Mesangial cell (primary cell): ENCODE results near the gene SLK.

DNA sequence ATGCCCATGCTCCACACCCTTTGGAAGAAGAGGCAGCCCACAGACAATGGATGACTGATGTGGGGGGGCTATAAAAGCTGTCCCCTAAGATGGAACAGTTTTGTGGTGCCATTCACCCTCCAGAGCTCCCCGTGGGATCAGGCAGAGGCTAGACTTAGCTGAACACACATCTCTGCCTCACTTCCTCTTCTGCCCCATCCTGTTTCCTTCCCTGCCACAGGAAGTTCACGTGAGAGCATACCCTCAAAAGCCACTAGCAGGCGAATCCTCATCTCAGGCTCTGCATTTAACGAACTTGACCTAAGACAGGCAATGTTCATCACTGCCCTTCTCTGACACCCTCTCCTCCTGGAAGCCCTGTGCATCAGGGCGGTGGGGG, 91.6 kb downstream of the SH3PXD2A start:
- RAMPAGE, long total RNA: no peak

- RAMPAGE, long total RNA: no peak
Observed at GRCh38 chr10:103834885-103835549, 20.4 kb downstream of the SH3PXD2A start.

DNA sequence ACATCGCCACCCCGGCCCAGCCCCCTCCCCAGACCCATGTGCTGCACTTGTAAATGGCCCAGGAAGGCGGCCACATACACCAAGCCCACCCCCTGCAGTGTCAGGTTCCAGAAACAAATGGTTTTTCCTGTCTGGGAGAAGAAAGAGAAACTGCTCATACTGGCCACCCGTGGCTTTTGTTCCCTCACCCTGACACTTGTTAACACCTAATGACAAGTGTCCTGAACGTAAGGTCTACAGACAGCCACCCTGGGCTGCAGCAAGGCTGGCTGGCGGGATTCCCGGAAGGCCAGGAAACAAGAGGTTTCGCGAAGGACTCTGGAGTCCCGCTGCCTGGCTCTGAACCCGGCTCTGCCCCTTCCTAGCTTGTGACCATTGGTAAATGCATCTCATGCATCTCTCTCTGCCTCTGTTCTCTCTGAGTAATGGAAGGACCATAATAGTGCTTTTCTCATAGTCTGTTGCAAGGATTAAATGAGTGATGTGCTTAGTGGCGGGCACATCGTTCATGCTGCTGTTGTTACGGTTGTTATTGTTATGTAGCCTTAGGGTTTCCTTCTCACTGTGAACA, 15.0 kb downstream of the SH3PXD2A start:
- RAMPAGE, long total RNA: no peak

DNA sequence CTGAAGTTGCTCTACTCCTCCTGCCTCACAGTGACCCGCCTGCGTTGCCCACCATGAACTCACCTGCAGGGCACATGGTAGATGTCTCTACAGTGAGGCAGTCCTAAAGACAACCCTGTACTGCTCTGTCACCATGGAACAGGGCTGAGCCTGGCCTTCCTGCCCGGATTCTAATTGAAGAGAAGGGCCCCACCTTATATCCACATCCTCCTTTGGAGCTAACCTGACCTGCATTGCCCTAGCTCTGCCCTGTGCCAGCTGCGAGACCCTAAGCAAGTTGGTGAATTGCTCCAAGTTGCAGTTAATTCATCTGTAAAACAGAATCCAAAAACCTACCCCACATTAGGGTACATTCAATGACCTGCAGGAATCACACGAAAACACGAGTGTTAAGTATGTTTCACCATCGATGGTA, 4.0 kb downstream of the SH3PXD2A start:
- RAMPAGE, long total RNA: no peak

GRCh38 chr10:103894241-103894935, 23.6 kb downstream of the STN1 start:
- RAMPAGE, long total RNA: no peak

- RAMPAGE, long total RNA: no peak
Observed at GRCh38 chr10:103967075-103968151, at the start of gene SLK. SLK (plus strand) TSS chr10:103967140.

DNA sequence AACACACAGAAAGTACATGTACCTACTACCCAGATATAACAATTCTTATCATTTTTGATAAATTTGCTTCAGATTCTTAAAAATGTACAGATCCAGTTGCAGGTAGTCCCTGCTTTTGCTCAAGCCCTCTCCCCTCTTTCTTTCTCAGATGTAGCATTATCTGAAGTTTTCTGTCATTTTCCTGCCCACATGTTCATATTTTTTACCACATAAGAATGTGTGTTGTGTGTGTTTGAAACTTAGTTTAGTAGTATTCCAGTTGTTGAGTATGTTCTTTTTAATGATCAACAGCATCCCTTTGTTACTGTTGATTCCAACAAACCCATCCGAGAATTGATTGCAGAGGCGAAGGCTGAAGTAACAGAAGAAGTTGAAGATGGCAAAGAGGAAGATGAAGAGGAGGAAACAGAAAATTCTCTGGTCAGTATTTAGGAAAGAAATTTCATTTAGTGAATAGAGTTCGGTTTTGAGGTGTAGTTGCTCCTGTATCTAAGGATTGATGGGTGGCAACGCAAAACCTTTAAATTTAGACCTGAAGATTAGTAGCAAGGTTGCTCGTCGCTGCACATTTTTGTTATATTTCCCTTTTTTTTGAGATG, 34.3 kb downstream of the SLK start:
- RAMPAGE, long total RNA: no peak

GRCh38 chr10:104008096-104008634, 41.2 kb downstream of the SLK start:
- RAMPAGE, long total RNA: no peak

DNA sequence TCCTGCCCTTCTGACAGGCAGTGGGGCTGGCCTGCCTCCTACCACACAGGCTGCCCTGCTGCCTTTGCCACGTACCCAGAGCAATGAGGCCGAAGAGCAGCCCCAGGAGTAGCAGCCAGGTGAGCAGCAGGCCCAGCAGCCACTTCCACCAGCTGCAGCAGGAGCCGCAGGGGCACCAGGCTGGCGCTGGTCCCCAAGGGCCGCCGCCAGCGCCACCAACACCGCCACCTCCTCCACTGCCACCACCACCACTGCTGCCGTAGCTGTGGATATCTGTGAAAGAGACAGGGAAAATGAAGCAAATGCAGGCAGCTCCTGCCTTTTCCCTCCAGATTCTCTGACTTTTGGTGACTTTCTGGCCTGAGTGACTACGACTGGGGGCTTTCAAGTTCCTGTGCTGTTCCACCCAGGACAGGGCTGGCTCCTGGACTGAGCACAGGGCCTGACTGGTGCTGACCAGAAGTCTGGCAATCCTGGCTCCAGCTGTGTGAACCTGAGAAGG, 28.7 kb downstream of the COL17A1 start:
- RAMPAGE, long total RNA: no peak

DNA sequence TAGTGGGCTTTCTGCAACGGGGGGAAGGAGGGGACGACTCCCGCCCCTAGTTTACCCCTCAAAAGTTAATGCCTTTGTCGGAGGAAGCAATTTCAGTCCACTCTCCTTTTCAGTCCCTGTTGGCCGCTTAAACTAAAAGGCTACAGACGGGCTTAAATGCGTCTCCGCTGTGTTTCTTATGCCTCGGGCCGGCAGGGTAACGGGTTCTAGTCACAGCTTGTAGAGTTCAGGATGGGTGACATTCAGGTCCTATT, 285 bp downstream of the SFR1 start:
- RAMPAGE, long total RNA: no peak

- RAMPAGE, long total RNA: no peak
Observed at GRCh38 chr10:104259980-104260754, 5.5 kb downstream of the GSTO1 start.

- RAMPAGE, long total RNA: no peak
Observed at GRCh38 chr10:104291227-104291792, 22.3 kb downstream of the GSTO2 start.

DNA sequence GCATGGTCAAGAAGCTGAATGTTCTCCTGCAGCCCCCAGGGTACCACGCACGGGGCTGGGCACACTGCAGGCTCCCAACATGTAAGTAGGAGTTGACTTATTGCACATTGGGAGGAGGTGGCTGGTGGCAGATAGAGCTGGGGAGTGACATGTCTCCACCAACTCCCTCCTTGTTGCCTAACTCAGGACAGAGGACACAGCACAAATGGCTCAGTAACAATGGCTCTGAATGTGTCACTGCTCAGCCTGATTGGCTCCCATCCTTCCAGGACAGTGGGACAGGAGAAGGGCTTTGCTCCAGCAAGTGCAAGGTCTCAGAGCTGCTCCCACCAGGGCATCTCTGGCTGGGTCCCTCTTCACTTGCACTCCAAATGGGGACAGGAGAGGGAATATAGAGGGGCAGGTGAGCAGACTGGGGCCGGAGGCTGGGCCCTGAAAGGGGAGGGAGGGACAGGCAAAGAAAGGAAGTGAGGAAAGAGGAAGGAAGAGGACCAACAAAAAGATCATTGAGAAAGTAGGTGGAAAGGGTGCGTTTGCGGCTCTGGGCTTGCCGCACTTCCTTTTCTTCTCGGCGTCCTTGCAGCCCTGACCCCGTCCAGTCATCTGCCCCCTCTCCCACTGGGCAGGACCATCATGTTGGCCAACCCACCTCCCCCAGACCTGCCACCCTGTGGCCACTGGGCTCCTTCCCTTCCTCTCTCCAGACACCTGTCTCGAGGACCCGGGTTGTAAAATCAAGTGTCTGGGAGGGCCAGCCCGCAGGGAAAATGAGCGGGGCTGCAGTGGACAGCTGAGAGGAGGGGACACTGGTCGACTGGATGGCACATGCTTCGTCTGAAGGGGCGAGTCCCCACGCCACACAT, 14.1 kb downstream of the ITPRIP start:
- RAMPAGE, long total RNA: no peak

GRCh38 chr10:104333793-104334415, 4.4 kb downstream of the ITPRIP start:
- RAMPAGE, long total RNA: no peak

GRCh38 chr10:104349514-104350220, 4.0 kb upstream of the CFAP58 start:
- RAMPAGE, long total RNA: no peak

GRCh38 chr10:105516692-105517152, 875.6 kb downstream of the SORCS3 start:
- RAMPAGE, long total RNA: no peak

- RAMPAGE, long total RNA: no peak
Observed at GRCh38 chr10:105644290-105644670, 1003.2 kb downstream of the SORCS3 start.

- RAMPAGE, long total RNA: no peak
Observed at GRCh38 chr10:105880451-105880869, 1239.4 kb downstream of the SORCS3 start.

DNA sequence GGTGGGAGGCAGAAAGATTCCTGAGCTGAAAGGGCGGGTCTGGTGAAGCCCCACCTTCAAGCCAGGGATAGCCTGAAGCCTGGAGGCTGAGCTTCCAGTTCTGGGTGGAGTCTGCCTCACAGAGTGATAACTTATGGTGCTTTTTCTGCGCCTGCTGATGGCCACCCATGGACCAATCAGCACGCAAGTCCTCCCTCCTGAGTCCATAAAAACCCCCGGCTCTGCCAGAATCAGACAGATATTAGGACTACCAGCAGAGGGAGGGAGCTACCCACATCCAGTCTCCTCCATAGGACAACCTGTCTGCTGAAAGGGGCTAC, 380.5 kb upstream of the SORCS1 start:
- RAMPAGE, long total RNA: no peak

GRCh38 chr10:107913564-107914311, 749.2 kb upstream of the SORCS1 start:
- RAMPAGE, long total RNA: no peak